Esophagus squamous epithelium (tissue), 4 donors: Measurements from ENCODE around the genes ARMT1 and RGS17.

- PRO-cap, result unidirectional peak, plus-strand start at chr6:151276529; unidirectional peak, plus-strand start at chr6:151276562
- RAMPAGE, long total RNA, 4 experiments, result no peak in any of the 4 experiments
These were observed 36.6 kb downstream of the AKAP12 start for GRCh38 chr6:151276322-151276798.

DNA sequence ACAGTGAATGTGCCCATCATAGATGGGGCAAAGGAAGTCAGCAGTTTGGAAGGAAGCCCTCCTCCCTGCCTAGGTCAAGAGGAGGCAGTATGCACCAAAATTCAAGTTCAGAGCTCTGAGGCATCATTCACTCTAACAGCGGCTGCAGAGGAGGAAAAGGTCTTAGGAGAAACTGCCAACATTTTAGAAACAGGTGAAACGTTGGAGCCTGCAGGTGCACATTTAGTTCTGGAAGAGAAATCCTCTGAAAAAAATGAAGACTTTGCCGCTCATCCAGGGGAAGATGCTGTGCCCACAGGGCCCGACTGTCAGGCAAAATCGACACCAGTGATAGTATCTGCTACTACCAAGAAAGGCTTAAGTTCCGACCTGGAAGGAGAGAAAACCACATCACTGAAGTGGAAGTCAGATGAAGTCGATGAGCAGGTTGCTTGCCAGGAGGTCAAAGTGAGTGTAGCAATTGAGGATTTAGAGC lies 38.8 kb downstream of the ZBTB2 start:
- PRO-cap, result no peak
- RAMPAGE, long total RNA, 4 experiments, result no peak in any of the 4 experiments

GRCh38 chr6:151366524-151366950 lies 24.8 kb downstream of the ZBTB2 start:
- PRO-cap, result unidirectional peak, plus-strand start at chr6:151366711
- RAMPAGE, long total RNA, 4 experiments, result no peak in any of the 4 experiments

DNA sequence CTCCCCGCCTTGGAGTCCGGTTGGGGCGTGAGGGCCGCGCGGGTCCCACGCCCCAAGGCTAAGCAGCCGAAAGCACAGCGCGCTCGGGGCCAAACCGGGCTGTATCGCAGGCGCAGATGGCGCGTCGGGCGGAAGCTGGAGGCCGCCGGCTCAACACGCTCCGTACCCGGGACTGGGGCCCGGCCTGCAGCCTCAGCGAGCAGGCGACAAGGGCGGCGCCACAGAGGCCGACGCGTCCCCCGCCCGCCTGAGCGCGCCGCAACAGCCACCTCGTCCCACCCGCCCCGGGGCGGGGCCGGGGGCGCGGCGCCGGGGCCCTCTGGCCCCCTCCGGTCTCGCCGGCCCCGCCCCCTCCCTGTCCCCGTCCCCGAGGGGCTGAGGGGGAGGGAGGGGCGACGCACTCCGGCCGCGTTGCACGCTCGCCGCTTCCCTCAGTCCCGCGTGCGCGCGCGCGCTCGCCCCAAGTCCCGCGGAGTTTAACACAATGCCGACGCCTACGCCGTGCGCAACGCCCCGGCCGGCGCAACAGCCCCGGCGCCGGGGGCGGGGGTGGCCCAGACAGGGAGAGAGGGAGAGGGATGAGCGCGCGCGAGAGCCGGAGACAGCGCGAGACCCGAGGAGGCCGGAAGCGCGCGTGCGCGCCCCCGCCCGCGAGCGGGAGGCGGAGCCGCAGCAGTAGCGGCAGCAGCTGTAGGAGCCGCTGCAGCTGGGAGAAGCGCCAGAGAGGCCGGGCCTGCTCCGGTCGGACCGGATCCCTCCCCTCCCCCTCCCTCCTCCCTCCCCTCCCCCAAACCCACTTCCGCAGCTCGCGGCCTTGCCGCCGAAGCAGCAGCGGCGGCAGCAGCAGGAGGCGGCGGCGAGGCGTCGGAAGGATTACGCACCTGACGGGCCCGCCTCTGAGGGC lies 1.1 kb downstream of the ZBTB2 start:
- PRO-cap, result bidirectional peak, plus-strand start at position 675 of the sequence, minus-strand start at position 174 of the sequence
- RAMPAGE, long total RNA, 4 experiments, result no peak in any of the 4 experiments

- PRO-cap, result no peak
- RAMPAGE, long total RNA, 4 experiments, result no peak in any of the 4 experiments
These were observed 18.0 kb upstream of the ZBTB2 start for GRCh38 chr6:151409159-151409966.

DNA sequence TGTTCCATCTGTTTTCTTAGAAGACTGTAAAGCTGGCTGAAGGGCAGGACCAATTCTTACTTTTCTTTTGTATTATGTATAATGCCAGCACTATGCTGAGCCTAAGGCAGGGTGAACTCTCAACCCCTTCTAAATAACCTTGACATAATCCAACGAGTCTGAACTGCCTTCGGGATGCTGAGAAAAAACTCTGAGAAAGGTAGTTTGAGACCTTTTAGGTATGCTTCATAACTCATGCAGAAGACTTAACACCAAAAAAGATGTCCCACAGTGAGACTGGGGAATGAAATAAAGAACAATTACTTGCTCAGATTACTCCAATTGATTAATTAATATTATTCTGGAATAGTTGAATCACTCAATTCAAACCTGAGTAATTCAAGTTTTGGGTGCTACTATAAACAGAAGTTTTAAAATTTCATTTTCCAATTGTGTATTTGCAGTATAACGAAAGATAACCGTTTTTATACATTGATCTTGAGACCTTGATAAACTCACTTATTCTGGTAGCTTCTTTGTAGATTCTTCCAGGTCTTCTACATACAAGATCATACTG lies 19.1 kb upstream of the ZBTB2 start:
- PRO-cap, result no peak
- RAMPAGE, long total RNA, 4 experiments, result no peak in any of the 4 experiments

DNA sequence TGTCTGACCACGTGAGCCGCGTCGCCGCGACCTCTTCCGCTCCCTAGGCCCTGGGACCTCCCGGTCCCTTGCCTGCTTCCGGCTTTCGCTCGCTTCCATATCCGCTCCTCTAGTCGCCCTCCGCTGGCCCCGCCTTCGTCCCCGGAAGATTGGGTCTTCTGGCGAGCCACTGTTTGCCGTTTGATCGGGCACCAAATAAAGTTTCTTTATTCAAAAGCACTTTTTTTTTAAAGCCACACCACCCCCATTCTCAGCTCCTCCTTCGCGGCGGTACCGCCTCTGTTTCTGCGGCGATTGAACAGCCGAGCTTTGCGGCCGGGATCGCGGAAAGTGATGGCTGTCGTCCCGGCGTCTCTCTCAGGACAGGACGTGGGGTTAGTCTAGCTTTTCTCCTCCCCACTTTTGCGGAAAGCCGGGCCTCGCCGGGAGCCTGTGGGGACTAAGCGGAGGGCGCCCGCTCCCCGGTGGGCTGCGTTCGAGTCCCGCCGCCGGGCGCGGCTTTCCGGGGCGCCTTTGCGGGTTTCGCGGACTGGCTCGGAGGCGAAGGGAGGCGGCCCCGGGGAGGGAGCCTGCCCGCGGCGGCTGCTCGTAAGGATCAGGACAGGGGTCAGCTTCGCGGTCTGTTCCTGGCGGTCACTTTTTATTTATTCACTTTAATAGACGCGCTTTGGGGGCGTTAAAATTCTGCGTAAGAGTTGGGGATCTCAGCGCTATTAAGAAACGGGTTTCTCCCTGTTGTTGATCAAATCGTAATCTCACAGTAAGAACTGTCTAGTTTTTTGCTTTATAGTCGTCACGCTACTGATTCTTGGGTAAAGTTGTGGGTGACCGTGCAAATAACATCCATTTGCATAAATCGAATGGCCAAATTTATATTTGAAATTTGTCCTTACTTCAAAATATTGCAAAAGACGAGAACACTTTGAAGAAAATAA lies at the start of gene ARMT1:
ARMT1 (plus strand) TSS at position 254 of the 935 bp plus-strand sequence.
- PRO-cap, result bidirectional peak, plus-strand start at position 305 of the sequence, minus-strand start outside the sequence
- RAMPAGE, long total RNA, 4 experiments, result start-site peak on the plus strand in 4 of 4 experiments, centred at positions 294 to 315 of the sequence, 28 to 433 reads per replicate

DNA sequence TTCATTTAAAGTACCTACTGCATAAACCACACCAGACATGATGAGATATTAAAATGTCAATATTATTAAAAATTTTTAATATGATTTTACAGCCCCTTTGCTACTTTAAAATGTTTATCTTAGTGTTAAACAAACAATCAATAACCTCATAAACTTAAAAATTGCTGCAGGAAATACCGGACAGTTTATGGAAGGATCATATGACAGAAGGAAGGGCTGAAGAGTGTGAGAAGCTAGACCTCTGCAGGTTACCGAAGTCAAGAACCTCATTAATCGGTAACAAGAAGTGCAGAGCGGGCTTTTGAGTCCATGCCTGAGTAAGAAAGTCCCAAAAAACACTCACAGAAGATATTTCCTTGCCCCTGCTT lies 117.7 kb upstream of the ESR1 start:
- PRO-cap, result no peak
- RAMPAGE, long total RNA, 4 experiments, result no peak in any of the 4 experiments

DNA sequence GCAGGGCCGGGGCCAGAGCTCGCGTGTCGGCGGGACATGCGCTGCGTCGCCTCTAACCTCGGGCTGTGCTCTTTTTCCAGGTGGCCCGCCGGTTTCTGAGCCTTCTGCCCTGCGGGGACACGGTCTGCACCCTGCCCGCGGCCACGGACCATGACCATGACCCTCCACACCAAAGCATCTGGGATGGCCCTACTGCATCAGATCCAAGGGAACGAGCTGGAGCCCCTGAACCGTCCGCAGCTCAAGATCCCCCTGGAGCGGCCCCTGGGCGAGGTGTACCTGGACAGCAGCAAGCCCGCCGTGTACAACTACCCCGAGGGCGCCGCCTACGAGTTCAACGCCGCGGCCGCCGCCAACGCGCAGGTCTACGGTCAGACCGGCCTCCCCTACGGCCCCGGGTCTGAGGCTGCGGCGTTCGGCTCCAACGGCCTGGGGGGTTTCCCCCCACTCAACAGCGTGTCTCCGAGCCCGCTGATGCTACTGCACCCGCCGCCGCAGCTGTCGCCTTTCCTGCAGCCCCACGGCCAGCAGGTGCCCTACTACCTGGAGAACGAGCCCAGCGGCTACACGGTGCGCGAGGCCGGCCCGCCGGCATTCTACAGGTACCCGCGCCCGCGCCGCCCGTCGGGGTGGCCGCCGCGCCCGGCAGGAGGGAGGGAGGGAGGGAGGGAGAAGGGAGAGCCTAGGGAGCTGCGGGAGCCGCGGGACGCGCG lies 437 bp downstream of the ESR1 start:
- PRO-cap, result no peak
- RAMPAGE, long total RNA, 4 experiments, result no peak in any of the 4 experiments

DNA sequence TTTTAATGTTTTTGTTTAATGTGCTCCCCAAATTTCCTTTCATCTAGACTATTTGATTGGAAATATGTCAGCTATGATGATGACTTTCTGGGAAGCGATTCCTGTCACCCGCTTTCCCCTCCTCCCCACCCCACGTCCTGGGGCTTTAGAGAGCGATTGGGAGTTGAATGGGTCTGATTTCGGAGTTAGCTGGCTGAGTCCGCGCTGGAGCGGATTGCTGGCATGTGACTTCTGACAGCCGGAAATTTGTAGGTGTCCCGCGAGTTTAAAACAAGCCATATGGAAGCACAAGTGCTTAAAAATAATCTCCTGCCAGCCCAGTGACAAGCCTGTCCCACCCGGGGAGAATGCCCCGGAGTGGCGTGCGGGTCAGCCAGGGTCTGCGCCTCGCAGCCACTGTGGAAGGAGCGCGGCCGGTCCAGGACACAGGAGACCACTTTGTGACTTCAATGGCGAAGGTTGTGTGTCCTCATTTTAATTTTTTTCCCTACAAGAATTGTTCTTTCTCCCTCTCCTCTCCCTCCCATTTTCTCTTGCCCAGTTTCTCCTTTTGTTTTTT lies 1.4 kb downstream of the ESR1 start:
- PRO-cap, result no peak
- RAMPAGE, long total RNA, 4 experiments, result no peak in any of the 4 experiments

DNA sequence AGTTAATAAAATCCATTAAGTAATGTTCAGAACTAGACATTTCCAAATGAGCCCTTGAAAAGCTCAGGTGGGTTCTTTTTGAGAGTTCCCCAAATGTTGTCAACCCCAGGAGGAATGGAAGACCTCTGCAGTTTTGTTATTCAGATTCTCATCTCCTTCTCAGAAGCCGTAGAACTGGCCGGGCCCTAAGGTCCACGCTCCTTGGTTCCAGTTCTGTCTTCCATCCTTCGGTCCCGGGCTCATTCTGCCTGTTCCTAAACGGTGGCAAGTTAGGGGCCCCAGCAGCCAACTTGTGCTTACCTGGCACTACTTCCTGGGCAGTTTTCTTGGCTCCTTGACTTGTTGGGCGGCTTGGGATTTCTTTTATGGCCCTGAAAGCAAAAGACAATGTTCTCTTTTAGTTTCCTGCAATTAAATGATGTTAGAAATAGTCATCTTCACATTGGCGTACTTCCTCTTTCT lies 6.4 kb downstream of the ESR1 start:
- PRO-cap, result no peak
- RAMPAGE, long total RNA, 4 experiments, result no peak in any of the 4 experiments

- PRO-cap, result no peak
- RAMPAGE, long total RNA, 4 experiments, result no peak in any of the 4 experiments
These were observed 255.7 kb downstream of the ESR1 start for GRCh38 chr6:152063103-152063596.

GRCh38 chr6:152277684-152278470 lies 359.3 kb downstream of the SYNE1 start:
- PRO-cap, result no peak
- RAMPAGE, long total RNA, 4 experiments, result no peak in any of the 4 experiments

GRCh38 chr6:152354577-152354980 lies 282.6 kb downstream of the SYNE1 start:
- PRO-cap, result no peak
- RAMPAGE, long total RNA, 4 experiments, result no peak in any of the 4 experiments

DNA sequence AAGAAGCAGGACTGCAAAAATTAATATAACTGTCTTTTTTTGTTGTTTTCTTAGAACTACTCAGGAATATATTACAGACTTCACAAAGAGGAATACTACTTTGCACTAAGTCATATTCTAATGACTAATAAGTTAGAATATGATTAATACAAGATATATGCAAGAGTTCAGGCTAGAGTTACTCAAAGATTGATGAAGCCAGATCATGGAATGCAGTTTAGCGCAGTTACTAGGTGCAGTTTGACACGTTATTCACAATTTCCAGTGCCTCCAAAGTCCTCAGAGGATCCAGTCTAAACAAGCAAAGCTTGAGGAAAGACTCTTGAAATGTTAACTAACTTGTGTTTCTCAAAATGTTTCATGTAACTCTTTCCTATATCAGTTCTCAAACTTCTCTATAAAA lies 1.2 kb upstream of the MYCT1 start:
- PRO-cap, result no peak
- RAMPAGE, long total RNA, 4 experiments, result no peak in any of the 4 experiments

DNA sequence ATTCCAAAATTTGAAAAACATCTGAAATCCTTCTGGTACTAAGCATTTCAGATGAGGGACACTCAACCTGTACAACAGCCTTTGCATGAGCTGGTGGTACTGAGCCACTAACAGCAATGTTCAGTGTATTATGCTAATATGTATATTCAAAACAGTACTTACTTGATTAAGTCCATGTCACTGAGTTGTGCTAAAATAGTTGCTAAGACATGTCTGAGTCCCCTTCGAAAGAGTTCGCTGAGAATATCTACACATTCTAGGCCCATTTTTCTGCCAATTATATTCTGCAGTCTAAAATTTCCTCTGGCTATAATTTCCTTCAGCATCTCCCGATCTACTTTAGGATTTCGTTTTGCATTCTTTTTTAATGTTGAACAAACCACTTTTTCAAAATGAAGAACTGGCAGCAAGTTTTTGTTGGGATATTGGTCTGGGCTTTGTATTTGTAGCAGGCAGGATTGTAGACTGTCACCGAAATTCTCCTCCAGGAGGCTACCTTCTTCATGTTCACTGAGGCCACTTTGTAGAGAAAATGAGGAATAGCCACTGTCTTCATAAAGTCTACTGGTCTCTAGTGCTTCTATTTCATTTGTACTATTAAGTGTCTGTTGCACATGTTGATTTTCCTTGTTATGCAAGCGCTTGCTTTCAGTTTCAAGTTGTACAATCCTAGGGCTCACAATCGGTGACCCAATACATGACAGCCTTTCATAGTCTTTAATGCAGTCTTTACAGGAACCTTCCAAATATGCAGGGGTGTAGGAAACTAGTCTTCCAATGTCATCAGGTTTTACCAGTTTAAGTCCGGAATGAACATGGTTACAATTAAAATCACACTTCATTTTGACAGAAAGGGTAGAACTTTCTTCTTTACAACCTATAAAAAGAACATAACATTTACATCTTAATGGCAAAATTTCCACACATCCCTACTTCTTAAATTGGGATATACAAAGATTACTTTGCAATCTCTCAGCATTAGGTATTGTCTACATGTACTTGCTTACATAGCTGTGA lies 7.8 kb downstream of the FBXO5 start:
- PRO-cap, result no peak
- RAMPAGE, long total RNA, 4 experiments, result no peak in any of the 4 experiments

DNA sequence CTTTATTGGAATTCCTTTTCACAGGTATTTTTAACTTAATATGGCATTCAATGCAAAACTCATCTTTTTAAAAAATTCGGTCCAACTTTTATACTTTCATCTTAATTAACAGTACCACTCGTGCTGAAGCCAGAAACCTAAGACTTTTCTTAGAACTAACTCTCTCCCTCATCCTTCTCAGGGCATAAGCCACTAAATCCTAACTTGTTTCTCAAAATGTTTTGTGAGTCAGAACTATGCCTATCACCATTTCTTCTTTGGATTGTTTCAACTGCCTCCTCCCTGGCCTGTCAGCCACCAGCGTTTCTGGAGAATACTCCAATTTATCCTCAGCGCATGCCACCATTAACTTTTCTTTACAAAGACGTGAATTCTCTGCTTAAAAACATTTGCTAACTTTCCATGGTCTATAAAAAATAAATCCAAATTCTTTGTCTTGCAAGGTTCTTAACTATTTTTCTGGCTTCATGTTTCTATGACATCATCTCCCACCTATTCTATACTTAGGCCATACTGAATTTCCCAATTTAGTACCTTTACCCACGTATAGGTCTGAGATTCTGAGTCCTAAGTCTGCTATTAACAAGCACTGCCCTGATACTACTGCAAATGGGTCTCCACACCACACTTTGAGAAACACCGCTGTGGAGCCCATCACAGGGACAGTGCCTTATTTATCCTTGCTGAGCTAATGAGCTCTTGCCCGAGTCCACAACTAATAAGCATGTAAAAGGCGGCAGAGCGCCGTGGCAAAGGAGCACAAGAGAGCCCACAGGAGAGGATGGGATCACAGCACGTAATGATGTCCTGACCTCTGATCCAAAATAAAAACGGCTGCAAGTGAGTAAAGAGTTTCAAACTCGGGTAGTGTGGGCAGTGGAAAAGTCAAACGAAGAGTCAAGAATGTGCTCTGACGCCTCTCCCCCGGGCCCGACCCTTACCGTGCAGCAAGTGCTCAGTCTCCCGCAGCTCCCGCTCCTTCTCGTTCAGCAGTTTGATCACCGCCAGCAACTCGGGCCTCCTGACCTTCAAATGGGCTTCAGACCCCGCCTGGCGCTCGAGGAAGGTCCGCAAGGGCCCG lies 683 bp downstream of the MTRF1L start:
- PRO-cap, result no peak
- RAMPAGE, long total RNA, 4 experiments, result no peak in any of the 4 experiments

GRCh38 chr6:153003218-153004010 lies 905 bp upstream of the MTRF1L start:
- PRO-cap, result bidirectional peak, plus-strand start at chr6:153003446, minus-strand start at chr6:153003355
- RAMPAGE, long total RNA, 4 experiments, result no peak in any of the 4 experiments

DNA sequence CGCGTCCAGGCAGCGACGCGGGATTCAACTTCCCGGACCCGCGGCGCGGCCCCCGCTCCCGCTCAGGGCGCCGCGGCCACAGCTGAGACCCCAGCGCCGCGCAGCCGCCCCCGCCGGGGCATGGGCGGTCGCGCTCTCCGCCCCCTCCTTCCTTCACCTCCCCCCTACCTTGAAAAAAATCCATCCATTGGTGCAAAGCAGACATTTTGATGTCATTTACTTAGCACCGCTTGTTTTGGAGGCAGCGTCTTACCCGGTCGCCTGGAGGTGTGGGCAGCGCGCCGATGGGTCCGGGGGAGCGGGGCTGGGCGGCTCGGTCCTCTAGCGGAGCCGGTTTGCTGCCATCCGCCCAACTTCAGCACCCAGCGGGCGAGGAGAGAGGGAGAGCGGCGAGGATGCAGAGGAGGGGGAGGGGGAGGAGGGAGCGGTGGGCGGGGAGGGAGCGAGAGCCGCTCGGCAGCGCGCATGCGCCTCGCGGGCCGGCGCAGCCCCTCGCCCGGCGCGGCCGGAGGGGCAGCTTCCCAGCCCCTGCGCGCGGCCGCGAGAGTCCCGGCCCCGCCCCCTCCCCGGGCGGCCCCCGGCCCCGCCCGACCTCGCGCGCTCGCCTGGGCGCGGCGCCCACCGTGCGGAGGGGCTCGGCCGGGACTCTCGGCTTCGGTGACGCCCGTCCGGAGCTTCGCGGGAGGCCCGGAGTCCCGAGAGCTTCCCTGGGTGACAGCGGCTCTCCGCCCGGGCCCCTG lies at the start of gene RGS17:
RGS17 (minus strand) TSS at position 412 of the 740 bp plus-strand sequence.
- PRO-cap, result bidirectional peak, plus-strand start at position 475 of the sequence, minus-strand start at position 357 of the sequence
- RAMPAGE, long total RNA, 4 experiments, result start-site peak on the minus strand in 4 of 4 experiments, centred at positions 346 to 381 of the sequence, 8 to 51 reads per replicate

DNA sequence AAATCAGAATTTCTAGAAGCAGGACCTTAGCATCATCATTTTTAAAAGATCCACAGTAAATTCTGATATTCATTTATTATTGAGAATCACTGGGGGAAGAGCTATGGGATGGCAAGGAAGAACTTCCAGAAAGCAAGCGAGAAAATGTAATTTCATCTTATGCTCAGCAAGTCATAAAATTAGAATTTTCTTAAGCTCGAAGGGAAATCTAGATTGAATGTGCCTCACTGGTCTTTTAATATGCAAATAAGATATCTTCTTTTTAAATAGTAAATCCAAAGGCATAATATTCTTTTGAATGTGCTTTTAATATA lies 442.0 kb upstream of the OPRM1 start:
- PRO-cap, result no peak
- RAMPAGE, long total RNA, 4 experiments, result no peak in any of the 4 experiments